BJ (cell line): ENCODE measurements around the genes PRF1 and SGPL1.

GRCh38 chr10:70573620-70574148 lies 28.9 kb downstream of the PRF1 start:
- CAGE, long polyA plus RNA: no peak
- RRBS: no CpG with 5 or more reads among the region's 7 CpGs

DNA sequence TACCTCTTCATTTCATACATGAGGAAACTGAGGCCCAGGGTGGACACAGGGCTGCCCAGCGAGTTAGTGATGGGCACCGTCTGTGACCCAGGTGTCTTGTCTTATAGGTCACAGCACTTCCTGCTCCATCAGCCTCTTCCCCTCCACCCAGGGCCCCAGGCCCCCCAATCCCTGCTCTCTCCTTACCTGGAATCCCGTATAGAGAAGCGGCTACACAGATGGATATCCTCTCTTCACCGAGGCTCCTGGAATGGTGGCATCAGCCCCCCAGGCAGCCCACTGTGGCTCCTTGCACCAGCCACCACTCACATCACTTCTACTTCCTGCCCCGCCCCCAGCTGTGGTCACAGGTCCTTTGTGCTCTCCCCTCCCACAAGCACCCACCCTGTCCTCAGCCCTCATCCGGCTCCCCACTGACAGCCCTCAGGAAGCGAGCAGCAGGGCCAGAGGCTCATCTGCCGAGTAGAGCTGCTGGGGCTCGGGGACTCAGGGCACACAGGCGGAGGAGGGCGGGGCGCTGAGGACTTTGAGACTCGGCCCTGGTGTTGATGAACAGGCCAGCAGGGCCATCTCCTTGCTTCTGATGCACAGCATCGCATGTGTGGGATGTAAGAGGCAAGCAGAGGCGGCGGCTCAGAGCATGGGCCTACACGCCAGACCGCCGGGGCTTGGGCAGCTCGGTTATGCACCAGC lies at the start of gene PRF1:
TSS of gene PRF1 (minus strand) at position 283 of the 693 bp plus-strand sequence.
- CAGE, long polyA plus RNA: no peak
- RRBS: no CpG with 5 or more reads among the region's 21 CpGs

GRCh38 chr10:70610308-70610820 lies 7.8 kb upstream of the PRF1 start:
- CAGE, long polyA plus RNA: no peak
- RRBS: no CpG with 5 or more reads among the region's 8 CpGs

- CAGE, long polyA plus RNA: no peak
- RRBS: no CpG with 5 or more reads among the region's 14 CpGs
These were observed 7.3 kb downstream of the ADAMTS14 start for GRCh38 chr10:70679420-70680120.

DNA sequence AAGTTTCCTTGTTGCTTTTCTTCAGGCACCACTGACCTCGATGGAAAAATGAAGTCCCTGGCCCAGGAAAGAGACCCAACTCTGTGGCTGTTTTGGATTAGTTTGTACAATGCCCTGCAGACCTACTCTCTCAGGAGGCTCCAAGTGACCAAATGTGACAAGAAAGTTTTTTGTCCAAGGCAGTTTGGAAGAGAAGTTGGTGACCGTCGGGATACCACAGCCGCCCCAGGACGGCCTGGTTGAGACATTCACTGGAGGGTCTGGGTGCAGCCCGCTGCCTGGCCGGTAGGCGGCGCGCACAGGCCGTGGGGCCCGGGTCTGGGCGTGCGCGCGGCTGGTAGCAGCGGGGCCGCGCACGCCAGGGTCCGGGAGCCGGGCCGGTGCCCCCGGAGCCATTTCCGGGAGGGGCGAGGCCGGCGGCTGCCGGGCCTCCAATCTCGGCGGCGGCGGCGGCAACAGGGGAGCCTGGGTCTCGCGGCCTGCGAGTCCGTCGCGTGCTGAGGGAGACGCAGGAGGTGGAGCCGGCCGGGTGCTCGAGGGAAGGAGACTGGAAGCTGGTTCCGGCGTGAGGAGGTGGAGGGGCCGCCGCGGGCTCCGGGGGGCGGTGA lies at the start of gene SGPL1:
TSS of gene SGPL1 (plus strand) at position 395 of the 608 bp plus-strand sequence.
- CAGE, long polyA plus RNA: start-site peak on the plus strand centred at position 384 of the sequence, 86 bp wide, 33 and 55 reads in 2 replicates
- RRBS: 1% methylated on average over 23 of the region's 51 CpGs

GRCh38 chr10:71302961-71303542 lies 16.0 kb upstream of the SLC29A3 start:
- CAGE, long polyA plus RNA: no peak
- RRBS: no CpG with 5 or more reads among the region's 6 CpGs

DNA sequence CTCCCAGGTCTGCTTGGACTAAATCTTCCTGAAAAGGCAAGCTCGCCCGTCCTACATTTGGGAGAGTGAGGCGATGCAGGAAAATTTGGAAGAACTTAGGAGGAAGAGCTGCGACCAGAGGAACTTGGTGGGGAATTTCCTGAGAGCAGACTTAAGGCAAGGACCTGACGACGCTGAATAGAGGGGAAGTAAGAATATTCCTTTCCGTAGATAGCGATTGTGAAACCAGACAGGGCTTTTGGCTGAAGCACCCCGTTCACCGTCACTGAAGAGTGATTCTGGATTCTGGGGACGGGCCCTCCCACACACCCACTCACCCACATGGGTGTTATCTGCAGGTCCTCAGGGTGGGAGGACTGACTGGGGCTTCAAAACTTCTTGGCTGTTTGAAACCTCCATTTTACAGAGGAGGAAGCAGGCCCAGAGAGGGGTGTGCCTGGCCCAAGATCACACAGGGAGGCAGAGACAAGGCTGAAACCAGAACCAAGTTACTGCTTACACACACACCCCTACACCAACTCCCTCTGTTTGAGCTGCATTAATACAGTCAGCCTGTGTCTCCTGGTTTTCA lies 37.3 kb upstream of the CDH23 start:
- CAGE, long polyA plus RNA: no peak
- RRBS: no CpG with 5 or more reads among the region's 11 CpGs

- CAGE, long polyA plus RNA: no peak
- RRBS: 2% methylated on average over 37 of the region's 42 CpGs
These were observed 273 bp downstream of the CDH23 start for GRCh38 chr10:71397070-71397315.

DNA sequence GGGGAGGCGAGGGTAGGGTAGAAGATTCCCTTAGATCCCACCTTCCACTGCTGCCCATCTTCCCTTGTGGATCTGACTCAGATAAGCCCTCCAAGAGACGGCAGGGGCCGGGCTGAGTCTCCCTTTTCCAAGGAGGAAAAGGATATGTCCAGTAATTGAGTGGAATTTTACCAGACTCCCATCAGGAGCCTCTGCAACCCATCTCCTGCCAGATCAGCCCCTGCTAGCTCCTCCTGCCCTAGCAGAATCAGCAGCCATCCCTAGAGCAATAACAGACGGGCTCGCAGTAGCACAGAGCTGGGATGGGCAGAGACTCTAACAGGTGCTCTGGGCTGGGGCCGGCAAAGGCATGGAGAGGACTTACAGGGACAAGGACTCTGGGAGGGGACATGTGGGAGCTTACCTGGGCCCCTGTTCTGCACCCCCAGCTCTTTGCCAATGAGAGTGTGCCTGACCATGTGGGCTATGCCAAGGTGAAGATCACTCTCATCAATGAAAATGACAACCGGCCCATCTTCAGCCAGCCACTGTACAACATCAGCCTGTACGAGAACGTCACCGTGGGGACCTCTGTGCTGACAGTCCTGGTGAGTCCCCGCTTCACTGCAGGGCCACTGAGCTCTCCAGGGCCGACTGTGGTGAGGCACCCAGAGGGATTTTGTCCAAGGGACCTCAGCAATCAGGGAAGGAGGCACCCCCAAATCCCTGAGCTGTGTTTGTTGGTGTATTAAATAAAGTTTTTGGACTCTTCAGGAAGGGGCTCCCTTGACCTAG lies 73.4 kb downstream of the C10orf105 start:
- CAGE, long polyA plus RNA: no peak
- RRBS: no CpG with 5 or more reads among the region's 12 CpGs

GRCh38 chr10:71709105-71709481 lies 10.5 kb downstream of the C10orf105 start:
- CAGE, long polyA plus RNA: no peak
- RRBS: 58% methylated on average over 5 of the region's 11 CpGs

DNA sequence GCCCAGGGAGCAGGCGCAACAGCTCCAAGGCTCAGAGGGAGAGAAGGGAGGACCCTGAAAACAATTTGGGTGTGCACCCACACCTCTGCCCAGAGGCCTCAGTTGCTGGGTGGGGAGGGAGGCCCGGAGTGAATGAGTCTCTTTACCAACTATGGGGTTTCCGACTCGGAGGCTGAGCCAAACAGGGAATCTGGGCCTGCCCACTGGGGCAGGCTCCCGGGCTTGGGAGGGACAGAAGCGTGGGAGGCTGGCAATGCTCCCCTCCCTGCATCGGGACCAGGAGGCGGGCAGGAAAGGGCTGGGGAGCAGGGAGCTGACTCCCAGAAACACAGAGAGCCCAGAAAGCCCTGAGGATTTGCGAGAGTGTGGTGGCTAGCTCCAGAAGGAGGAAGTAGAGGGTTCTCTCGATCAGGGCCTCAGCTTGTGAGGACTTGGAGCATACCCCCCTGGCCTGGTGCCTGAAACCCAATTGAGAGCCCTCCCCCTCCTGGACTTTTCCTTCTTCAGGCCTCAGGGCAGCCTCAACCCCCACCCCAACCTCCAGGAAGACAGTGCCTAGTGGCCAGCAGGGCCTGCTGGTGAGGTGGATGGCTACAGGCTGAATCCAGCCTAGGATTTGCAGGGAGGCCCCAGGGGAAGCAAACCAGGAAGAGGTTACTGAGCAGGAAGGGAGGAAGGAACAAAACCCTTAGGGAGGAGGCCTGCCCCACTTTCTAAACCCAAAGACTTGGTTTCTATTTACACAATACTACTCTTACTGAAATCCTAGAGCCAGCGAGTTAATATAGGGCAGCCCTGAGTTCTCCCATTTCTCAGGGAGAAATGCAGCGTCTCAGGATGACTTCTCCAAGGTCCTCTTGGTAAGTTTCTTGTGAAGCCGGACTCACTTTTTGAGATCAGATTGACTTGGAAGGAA lies 6.1 kb downstream of the C10orf105 start:
- CAGE, long polyA plus RNA: no peak
- RRBS: 3% methylated on average over 2 of the region's 13 CpGs

GRCh38 chr10:71742070-71742672 lies 22.6 kb upstream of the C10orf105 start:
- CAGE, long polyA plus RNA: no peak
- RRBS: no CpG with 5 or more reads among the region's 9 CpGs

- CAGE, long polyA plus RNA: no peak
- RRBS: no CpG with 5 or more reads among the region's 9 CpGs
These were observed 22.3 kb downstream of the VSIR start for GRCh38 chr10:71750983-71751533.

DNA sequence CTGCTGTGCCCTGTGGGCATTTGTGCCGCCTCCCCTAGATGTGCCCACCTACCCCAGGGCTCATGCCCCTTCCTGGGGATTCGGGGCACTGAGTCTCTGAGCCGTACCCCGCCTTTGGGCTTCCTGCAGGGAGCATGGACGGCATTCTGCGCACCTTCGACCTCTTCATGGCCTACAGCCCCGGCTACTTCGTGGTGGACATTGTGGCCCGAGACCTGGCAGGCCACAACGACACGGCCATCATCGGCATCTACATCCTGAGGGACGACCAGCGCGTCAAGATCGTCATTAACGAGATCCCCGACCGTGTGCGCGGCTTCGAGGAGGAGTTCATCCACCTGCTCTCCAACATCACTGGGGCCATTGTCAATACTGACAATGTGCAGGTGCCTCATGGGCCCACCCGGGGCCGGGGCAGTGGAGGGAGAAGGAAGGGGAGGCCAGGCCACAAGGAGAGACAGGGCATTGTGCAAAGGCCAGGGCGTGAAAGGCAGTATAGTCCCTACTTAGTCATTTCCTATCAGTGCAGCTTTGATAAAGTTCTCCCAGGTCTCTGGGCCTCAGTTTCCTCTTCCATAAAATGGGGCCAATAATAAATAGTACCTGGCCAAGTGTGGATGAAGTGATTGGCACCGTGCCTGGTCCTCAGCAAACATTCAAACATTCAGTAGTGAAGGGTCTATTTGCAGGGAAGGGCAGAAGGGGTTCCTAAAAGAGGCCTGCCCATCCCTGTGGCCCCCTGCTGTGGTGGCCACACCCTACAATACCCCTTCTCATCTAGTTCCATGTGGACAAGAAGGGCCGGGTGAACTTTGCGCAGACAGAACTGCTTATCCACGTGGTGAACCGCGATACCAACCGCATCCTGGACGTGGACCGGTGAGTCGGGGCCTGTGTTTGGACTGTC lies 36.6 kb upstream of the VSIR start:
- CAGE, long polyA plus RNA: no peak
- RRBS: 92% methylated on average over 7 of the region's 36 CpGs

GRCh38 chr10:71811992-71812472 lies 38.7 kb upstream of the VSIR start:
- CAGE, long polyA plus RNA: no peak
- RRBS: no CpG with 5 or more reads among the region's 9 CpGs

DNA sequence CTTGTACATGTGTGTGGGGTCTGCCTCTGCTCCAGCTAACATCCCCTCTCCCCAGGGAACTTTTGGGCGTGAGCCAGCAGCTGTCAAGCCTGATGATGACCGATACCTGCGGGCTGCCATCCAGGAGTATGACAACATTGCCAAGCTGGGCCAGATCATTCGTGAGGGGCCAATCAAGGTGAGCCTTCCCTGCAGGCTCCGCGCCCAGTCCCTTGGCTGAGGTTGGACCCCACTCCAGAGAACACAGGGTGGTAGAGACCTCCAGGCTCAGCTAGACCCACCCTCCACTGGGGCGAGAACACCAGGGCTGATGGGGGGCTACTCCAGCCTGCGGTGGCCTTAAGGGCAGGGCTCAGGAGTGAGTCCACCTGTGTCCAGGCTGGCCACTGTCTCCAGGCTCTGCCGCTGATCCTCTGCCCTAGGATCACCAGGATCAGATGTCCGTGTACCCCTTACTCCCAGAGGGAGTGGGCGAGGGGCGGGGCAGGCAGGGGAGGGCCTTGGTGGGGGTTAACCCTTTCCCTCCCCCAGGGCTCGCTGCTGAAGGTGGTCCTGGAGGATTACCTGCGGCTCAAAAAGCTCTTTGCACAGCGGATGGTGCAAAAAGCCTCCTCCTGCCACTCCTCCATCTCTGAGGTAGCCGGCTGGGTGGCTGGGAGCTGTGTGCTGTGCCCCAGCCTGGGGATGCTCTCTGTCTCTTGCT lies 38.2 kb downstream of the PSAP start:
- CAGE, long polyA plus RNA: no peak
- RRBS: no CpG with 5 or more reads among the region's 16 CpGs

- CAGE, long polyA plus RNA: no peak
- RRBS: no CpG with 5 or more reads among the region's 11 CpGs
These were observed 12.6 kb downstream of the PSAP start for GRCh38 chr10:71838317-71838980.

GRCh38 chr10:71860149-71861069 lies 9.4 kb upstream of the PSAP start:
- CAGE, long polyA plus RNA: no peak
- RRBS: no CpG with 5 or more reads among the region's 11 CpGs

GRCh38 chr10:71970189-71970698 lies 6.0 kb downstream of the CHST3 start:
- CAGE, long polyA plus RNA: no peak
- RRBS: no CpG with 5 or more reads among the region's 10 CpGs

DNA sequence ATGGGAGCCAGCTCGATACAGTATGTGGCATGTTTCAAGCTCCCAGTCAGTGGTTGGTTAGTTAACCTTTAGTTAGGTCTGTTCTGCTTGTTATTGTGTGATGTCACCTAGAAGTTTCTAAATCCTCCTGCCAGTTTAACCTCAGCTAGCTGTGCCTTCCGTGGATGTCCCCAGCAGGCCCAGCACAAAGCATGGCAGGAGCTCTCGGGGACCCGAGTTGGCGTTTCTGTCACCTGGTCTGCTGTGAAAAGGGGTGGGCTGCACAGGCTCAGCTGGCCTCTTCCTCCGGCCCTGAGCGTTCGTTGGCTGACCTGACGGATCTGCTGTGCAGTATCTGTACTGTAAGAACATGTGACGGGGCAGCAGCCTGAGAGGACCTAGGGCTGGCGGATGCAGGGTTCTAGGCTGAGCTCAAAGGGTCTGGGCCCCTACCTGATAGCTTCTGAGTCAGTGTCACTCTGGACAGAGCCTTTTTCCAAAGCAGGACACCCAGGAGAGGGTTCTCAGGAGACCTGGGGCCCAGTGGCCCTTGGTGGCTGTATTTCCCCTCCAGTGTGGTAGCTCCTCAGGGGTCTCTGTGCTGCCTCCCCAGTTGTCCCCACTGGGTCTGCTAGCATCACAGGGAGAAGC lies 52.8 kb downstream of the SPOCK2 start:
- CAGE, long polyA plus RNA: no peak
- RRBS: no CpG with 5 or more reads among the region's 11 CpGs